Left colon (tissue), 1 donor: ENCODE results near the gene TICAM1.

DNA sequence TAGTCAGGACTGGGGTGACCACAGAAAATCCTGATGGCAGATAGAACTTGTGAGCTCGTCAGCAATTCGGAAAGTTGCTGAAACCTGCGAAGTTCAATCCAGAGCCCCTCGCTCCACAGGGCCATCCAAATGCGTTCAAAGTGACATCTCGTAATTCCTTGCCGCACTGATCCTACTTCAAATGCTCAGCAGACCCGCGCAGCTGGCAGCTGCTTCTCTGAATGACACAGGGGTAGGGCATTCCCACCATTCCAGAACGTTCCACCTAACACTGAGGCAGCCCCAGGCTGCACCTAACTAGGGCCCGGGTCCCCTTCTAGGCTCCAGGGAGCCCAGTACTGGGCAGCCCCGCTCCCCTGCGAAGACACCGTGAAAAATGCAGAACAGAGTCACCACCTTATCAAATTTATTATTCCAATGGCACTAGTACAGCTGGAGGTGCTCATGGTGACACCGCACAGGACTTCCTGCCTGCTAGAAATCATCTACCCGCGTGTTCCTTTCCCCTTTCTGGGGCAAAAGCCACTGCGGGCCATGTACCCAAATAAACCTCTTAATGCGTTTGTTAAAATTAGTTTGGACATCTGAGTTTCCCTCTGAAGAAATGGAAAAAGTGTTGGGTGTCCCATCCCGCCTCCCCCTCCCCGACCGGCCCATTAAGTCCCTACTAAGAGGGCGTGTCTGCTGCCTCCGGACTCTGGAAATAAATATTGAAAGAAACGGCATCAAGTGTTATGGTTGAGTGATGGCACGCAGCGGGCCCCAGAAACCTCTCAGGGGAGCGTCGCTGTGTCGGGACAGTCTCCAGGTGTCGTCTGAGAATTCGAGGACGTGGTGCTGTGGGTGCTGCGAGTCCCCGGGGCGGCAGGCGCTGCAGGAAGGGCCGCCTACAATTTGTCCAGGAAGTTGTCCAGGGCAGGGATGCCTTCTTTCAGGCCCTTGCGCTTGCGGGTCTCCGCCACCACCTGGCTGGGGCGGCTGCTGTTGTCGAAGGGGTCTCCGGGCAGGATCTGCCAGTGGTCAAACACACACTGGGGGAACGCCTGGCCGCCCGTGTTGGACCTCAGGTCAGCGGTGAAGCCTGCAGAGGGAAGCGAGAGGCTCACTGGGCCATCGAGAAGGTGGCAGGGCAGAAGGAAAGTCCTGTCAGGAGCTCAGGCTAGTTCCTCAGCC, 5.2 kb upstream of the DAPK3 start:
- PRO-cap: no peak

- PRO-cap: no peak
Measured at GRCh38 chr19:3981253-3981537, 4.1 kb downstream of the EEF2 start.

- PRO-cap: no peak
Measured at GRCh38 chr19:4007866-4008640, 517 bp downstream of the PIAS4 start.

GRCh38 chr19:4020408-4020778, 12.9 kb downstream of the PIAS4 start:
- PRO-cap: no peak

GRCh38 chr19:4032816-4033300, 25.3 kb downstream of the PIAS4 start:
- PRO-cap: no peak

DNA sequence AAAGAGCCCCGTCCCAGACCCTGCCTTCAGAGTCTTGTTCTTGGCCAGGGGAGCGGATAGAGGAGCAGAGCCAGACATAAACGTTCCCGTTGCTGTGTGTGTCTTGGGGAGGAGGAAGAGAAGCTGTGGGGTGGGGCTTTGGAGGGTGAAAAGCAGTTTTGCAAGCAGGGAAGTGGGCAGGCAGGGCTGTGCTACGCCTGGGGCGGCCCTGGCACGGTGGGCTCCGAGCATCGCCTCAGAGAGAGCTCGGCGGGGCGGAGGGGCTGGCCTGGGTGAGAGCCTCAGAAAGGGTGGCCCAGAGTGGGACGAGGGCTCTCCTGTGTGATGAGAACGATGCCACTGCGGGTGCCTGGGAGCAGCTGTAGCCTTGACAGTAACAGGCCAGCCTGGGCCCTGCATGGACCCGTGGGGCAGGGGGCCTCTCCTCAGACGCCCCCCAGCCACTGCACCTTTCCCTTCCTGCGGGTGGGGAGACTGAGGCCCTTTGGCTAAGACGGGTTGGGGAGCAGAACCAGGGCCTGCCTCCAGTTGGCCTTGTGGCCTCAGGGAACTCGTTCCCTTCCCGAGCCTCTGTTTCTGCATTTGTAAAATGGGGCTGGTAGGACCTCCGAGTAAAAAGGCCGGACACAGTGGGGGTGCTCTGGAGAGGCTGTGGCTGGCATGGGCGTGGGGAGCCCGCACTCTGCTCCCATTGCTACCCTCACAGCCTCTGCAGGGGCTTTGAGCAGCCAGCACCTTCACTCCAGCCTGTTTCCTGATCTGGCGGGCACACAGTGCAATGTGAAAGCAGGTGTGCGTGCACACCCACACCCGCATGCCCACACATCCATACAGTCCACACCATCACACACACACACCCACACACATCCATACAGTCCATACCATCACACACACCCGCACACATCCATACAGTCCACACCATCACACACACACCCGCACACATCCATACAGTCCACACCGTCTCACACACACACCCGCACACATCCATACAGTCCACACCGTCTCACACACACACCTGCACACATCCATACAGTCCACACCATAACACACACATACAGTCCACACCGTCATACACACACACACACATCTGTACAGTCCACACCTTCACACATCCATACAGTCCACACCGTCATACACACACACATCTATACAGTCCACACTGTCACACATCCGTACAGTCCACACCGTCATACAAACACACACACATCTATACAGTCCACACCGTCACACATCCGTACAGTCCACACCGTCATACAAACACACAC, 27.8 kb downstream of the PIAS4 start:
- PRO-cap: no peak

GRCh38 chr19:4038391-4039418, 28.0 kb downstream of the ZBTB7A start:
- PRO-cap: unidirectional peak, minus-strand start at chr19:4038654; unidirectional peak, minus-strand start at chr19:4038813

DNA sequence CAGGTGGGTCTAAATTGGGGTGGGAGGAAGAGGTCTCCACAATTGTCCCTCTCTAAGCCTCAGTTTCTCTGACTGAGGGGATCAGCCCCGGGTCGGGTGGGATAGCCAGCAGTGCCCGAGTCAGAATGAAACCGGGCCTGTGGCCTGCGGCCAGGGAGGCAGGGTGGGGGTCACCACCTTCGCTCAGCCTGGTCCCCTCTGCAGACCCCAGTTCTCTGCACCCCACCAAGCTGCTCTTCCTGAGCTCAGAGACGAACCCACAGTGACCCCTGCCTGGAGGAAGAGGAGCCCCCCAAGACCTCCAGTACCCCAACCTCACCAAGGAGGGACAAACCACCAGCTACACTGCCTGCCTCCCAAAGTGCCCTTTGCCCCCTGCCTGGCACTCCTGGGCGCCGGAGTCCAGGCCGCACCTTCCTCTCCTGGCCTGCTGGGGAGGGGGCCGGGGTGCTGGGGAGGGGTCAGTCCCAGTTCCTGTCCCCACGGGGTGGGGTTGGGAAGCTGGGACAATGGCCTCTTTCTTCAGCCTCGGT, 14.6 kb downstream of the ZBTB7A start:
- PRO-cap: bidirectional peak, plus-strand start outside the sequence, minus-strand start at position 370 of the sequence

DNA sequence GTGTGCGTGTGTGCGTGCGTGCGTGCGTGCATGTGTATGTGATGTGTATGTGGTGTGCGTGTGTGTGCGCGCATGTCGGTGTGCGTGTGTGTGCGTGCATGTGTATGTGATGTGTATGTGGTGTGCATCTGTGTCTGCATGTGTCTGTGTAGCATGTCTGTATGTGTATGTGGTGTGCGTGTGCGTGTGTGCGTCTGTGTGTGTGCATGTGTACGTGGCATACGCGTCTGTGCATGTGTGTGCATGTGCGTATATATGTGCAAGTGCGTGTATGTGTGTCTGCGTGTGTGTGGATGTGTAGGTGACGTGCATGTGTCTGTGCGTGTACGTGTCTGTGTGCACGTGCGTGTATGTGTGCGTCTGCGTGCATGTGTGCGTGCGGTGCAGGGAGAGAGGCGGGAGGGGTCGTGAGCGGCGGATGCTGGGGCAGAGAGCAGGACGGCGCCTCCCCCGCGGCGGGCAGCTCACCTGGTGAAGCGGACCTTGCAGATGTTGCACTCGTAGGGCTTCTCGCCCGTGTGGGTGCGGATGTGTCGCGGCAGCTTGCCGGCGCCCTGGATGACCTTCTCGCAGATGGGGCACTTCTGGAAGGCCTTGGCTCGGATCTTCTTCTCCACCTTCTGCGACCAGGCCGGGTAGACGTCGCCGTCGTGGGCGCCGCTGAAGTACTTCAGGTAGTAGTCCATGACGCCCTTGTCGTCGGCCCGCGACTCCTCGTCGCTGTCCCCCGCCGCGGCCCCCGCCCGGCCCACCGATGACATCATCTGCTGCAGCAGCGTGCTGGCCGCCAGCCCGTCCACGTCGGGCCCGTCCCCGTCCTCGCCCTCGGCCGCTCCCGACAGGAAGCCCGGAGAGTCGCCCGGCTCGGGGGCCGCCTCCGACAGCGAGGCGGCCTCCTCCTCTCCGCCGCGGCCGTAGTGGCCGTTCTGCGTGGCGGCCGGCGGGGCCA, 12.9 kb downstream of the ZBTB7A start:
- PRO-cap: bidirectional peak, plus-strand start at position 851 of the sequence, minus-strand start at position 816 of the sequence

- PRO-cap: no peak
Measured at GRCh38 chr19:4097198-4098084, 26.5 kb downstream of the MAP2K2 start.

- PRO-cap: no peak
Measured at GRCh38 chr19:4102880-4103754, 20.8 kb downstream of the MAP2K2 start.

- PRO-cap: no peak
Measured at GRCh38 chr19:4154587-4155252, 1.3 kb downstream of the CREB3L3 start.

DNA sequence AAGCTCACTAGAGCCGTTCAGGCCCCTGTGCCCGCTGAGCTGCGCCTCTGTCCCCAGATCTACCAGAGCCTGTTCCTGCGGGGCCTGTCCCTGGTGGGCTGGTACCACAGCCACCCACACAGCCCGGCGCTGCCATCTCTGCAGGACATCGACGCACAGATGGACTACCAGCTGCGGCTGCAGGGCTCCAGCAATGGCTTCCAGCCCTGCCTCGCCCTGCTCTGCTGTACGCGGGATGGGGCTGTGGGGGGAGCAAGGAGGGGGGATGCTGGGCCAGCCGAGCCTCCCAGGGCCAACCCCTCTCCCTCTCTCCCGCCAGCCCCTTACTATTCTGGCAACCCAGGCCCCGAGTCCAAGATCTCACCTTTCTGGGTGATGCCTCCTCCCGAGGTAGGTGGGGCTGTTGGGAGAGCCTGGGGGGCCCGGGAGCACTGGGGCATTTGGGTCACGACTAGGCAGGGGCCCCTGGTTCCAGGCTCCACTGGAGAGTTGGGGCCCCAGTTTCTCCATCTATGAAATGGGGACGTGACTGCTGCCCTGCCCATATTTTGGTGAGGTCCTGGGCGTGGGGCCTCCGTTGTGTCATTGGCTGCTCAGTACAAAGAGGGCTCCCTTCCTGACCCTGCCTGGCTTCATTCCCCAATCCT, 14.0 kb downstream of the MPND start:
- PRO-cap: no peak

- PRO-cap: bidirectional peak, plus-strand start at chr19:4399916, minus-strand start at chr19:4399834
Measured at GRCh38 chr19:4399531-4400182, 690 bp downstream of the SH3GL1 start.

- PRO-cap: no peak
Measured at GRCh38 chr19:4449026-4449918, 8.3 kb downstream of the UBXN6 start.

DNA sequence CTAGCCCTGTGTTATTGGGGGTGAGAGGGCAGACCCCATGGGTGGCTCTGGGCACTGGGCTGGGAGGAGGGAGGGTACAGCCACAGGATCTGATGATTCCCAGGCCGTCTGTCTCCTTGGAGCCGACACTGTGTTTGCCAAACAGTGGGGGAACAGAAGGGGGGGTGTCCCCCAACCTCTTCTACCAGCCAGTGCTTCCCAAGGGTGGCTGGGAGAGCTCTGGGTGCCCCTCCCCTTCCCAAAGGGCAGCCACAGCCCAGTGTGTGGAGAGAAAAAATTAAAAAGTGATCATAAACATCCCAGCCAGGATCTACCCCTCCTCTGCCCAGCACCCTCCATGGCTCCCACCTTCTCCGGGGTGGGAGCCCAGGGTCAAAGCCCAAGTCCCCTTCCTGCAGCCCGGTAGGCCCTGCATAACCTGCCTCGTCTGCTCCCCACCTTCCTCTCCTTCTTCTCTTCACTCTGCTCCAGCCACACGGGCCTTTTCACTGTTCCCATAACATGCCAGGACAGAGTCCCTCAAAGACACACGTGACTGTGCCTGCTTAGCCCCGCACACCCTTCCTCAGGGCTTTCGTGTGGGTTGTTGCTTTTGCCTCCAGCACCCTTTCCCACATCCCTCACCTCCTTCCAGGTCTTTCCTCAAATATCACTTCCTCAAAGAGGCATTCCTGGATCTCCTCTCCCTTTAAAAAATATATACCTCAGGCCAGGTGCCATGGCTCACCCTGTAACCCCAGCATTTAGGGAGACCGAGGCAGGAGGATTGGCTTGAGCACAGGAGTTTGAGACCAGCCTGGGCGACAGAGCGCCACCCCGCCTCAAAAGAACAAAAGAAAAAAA, 1.5 kb upstream of the PLIN4 start:
- PRO-cap: no peak

DNA sequence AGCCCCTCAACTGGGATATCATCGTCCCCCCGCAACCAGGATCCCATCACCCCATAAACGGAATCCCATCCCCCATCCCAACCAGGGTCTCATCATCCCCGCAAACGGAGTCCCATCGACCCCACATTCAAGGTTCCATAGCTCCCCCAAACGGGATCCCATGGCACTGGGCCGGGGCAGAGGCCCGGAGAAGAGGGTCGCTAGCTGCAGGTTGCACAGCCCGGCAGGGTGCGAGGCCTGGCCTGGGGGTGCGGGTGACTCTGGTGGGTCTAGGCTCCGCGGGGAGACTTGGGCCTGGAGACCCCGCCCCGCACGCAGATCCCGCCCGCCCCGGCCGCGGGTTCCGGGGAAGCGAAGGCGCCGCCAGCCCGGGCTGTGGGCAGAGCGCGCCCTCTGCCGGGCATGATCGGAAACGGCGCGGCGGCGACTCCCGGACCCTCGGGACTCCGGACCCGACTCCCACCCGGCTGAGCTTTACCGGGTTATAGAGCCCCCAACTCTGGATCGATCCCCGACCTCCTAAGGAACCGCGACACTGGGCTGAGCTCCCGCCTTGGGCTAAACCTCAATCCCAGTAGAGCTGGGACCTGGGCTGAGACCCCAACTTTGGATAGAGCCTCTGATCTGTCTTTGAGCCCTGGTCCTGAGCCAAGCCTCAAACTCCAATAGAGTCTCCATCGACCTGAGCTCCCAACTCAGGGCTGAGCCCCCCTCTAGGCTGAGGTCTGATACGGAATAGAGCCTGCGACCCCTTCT, 3.1 kb upstream of the TNFAIP8L1 start:
- PRO-cap: no peak

- PRO-cap: no peak
Measured at GRCh38 chr19:4715461-4716327, 7.9 kb downstream of the DPP9 start.

- PRO-cap: bidirectional peak, plus-strand start at chr19:4831904, minus-strand start at chr19:4831737
Measured at GRCh38 chr19:4831009-4832105, at the start of gene TICAM1. Gene TICAM1 (minus strand): TSS chr19:4831712.

GRCh38 chr19:4860952-4861767, 6.3 kb downstream of the PLIN3 start:
- PRO-cap: bidirectional peak, plus-strand start at chr19:4861404, minus-strand start at chr19:4861394